Cytotoxic T cell (primary cell): ENCODE results near the genes TOP3B, GGTLC2 and RAB36.

GRCh38 chr22:21776906-21777436 lies 41.4 kb upstream of the YPEL1 start:
- PRO-cap, 2 experiments = no peak in any of the 2 experiments

GRCh38 chr22:21779463-21780602 lies 44.2 kb upstream of the YPEL1 start:
- PRO-cap, 2 experiments = no peak in any of the 2 experiments

DNA sequence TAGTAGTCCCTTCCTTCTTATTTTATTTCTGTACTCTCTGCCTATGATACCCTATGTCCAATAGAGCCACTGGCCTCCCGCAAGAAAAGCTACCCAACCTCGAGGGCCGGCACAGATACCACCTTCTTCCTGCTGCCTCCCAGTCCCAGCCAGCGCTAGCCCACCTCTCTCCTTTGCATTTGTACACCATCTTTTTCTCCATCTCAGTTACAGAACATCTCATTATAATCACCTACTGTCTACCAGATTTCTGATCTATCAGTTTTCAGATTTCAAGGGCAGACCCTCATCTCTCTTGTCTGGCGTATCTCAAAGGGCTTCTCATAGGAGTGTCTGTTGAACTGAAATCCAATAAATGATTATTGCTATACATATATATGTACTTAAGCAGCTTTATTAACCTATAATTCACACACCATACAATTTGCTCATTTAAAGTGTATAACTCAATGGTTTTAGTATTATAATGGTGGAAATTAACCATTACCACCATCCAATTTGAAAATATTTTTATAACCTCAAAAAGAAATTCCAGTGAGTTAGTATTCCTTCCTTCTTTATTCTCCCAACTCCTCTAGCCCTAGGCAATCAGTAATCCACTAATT lies 65.0 kb downstream of the MAPK1 start:
- PRO-cap, 2 experiments = no peak in any of the 2 experiments

DNA sequence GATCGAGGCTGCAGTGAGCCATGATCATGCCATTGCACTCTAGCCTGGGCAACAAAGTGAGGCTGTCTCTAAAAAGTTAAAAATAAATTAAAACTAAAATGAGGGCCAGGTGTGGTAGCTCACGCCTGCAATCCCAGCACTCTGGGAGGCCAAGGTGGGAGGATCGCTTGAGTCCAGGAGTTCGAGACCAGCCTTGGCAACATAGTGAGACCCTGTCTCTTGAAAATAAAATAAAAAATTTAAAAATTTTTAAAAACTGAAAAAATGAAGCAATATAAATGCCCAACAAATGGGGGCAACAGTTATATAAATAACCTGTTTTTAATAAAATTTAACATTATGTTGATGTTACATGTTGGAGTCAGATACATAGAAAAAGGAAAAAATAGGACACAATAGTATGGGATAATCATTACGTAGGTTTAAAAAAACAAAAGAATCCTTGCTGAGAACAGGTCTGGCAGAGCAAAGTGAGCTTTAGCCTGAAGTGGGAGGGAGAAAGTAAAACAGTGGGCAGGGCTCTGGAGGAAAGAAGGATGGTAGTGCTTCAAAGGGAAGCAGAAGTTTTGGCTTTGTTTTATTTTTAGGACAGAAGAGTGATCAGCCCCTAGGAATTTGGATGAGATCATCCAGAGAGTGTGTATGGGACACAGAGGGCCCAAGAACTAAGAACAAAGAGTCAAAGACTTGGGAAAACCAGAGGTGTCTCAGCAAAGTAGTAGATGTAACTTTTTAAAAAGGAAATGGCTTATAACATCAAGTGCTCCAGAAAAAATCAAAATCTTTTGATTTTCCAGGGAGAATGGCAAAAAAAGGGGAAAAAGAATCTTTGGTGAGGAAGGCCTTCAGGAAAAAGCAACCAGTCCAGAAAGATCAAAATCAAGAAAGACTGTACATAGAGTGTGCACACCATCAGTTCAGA lies 30.4 kb downstream of the MAPK1 start:
- PRO-cap, 2 experiments = no peak in any of the 2 experiments

DNA sequence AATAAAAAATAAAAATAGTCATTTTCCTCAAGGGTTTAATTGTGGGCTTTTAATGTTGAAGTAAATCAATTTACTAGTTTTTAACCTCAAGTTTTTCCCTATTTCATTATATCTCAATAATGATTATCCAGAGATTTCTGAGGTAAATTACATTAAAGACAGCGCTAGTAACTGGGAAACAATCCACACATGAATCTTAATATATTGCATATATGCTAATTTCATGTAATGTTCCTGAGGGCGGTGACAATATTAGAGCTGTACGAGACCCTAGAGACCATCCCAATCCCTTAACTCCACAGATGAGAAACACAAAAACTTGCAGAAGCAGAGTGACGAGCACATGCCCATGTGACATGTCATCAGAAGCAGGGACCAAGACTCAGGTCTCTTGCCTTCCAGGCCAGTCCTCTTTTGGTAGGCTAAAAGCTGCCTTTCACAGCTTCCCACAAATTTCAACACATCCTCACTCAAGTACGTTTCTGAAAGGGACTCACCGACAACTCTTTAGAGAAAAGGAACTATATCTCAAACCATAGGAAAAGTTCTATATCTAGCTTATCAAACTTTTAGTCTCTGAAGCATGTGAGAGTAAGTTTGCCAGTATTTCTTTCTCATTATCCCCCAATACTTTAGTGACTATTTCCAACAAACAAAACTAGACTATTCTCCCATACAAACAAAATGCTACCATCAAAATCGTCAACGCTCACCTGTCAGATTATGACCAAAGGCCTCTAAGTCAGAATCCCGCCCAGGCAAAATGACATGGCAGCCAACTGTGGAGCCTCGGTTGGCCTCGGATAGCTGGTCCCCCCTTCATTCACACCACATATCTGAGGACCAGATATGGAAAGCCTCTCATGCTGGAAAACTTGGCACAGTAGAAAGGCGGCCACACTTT lies 11.6 kb downstream of the MAPK1 start:
- PRO-cap, 2 experiments = no peak in any of the 2 experiments

- PRO-cap, 2 experiments = no peak in any of the 2 experiments
Measured at GRCh38 chr22:21949152-21949765, 3.4 kb downstream of the PPM1F start.

DNA sequence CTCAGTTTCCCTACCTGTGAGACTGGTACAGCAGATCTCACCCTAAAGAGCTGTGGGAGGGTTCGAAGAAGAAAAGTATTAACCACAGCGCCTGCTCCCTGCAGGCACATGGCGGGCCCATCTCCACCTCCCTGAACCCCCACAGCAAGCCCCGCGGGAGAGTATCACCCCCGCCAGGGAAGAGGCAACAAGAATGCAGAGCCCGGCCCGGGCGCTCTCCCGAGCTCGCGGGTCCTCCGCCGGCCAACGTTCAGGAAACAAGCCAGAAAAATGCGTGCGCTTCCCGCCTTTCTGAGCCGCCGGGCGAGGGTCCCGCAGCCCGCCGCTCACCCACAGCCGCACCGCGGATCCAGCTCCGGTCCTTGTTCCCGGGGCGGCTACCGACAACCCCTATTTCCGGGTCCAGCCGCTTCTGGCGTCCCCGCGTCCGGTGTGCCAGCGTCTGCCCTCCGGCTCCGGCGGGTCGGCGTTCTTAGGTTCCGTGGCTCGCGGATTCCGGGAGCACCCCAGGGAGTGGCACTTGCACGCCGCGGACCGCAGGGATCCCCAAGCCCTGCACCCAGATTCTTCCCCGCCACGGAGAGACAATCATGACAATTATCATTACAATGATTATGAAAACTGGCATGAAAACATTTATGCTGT lies at the start of gene TOP3B:
Gene TOP3B, minus strand, starts transcription at position 388 of the 645 bp plus-strand sequence.
- PRO-cap, 2 experiments = peak in 2 of 2 experiments; most common minus-strand start position 367 of the sequence (in 2)

DNA sequence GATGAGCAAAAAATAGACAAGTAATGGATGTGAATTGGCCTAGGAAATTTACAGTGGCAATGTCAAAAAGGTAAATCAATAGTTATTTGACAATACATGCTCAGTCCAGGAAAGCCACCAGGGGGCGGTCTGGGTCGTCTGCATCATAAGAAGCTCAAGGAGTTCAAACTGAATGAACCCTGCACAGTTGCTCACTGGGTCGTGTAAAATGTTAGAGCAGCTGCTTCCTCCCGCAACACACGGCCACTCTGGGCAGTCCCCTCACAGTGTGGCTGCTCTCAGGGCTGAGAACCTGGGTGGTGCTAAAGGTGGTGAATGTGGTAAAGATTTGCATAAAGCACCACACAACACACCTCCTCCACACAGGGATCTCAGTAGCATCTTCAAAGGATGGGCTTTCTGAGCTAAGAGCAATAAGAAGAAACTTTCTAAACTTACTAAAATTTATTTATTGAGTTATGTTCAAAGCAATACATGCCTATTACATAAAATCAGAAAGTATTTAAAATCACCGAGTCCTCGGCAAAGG lies 85.8 kb downstream of the ZNF280B start:
- PRO-cap, 2 experiments = no peak in any of the 2 experiments

DNA sequence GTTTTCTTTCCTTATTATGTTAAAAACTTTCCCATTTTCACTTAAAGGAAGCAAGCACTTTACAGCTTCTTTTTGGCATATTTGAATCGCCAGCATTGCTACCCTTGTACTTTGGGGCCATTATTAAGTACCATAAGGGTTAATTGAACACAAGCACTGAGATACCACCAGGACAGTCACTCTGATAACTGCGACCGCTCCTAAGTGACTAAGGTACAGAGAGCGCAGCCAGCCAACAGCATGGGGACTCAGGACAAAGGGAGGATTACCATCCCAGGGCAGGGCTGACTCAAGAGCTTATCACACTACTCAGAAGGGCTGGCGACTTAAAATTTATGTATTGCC lies 559 bp downstream of the ZNF280A start:
- PRO-cap, 2 experiments = no peak in any of the 2 experiments

DNA sequence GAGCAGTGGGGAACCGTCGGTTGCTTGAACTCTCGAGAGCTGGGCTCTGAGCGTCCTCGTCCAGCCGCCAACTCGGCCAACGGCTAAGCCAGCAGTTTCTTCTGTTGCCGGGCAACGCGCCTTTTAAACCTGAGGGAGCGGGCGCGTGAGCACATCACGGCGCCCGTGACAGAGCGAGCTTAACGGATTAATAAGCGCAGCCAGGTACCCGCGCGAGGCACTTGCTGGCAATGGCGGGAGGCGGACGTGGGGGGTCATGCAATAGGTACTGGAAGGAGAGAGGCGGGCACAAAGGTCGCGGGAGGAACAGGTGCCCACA lies at the start of gene GGTLC2:
Gene GGTLC2, plus strand, starts transcription at position 171 of the 319 bp plus-strand sequence.
- PRO-cap, 2 experiments = no peak in any of the 2 experiments

DNA sequence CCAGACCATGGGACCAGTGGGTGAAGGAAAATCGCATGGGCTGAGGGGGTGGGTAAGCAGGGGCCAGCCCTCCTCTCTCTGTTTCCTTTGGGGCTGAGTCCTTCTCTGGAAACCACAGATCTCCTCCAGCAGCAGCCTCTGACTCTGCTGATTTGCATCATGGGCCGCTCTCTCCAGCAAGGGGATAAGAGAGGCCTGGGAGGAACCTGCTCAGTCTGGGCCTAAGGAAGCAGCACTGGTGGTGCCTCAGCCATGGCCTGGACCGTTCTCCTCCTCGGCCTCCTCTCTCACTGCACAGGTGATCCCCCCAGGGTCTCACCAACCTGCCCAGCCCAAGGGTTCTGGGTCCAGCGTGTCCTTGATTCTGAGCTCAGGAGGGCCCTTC lies 67.7 kb downstream of the GGTLC2 start:
- PRO-cap, 2 experiments = no peak in any of the 2 experiments

DNA sequence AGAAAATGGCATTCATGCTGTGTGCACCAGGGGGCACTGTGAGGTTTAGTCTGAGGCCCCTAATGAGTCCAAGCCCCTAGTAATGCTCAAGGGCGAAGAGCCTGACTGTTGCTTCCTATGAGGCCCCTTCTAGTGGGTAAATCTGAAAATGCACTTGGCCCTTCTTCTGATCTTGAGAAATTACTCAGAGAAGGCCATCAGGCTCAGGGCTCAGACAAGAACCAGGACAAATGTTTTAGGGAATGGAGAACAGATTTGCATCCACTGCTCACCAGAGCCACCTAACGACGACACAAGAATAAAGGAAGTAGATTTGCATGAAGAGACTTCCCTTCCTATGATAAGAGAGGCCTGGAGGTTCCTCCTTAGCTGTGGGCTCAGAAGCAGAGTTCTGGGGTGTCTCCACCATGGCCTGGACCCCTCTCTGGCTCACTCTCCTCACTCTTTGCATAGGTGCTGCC lies 75.9 kb downstream of the GGTLC2 start:
- PRO-cap, 2 experiments = no peak in any of the 2 experiments

DNA sequence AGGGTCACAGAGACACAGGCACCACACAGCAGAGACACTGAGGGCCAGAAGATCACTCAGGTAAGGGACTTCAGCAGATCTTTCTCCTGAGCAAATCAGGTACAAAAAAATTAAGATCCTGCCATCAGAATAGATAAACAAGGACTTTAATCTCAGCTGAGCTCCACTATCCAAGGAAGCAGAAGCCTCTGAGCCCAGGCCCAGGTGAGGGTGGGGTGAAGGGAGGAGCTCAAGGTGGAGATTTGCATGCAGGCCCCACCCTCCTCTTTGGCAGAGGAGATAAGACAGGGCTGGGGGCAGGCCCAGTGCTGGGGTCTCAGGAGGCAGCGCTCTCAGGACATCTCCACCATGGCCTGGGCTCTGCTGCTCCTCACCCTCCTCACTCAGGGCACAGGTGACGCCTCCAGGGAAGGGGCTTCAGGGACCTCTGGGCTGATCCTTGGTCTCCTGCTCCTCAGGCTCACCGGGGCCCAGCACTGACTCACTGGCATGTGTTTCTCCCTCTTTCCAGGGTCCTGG lies 114.0 kb downstream of the GGTLC2 start:
- PRO-cap, 2 experiments = no peak in any of the 2 experiments

GRCh38 chr22:22792136-22792607 lies 95.4 kb upstream of the IGLL5 start:
- PRO-cap, 2 experiments = no peak in any of the 2 experiments

GRCh38 chr22:22849803-22850232 lies 37.8 kb upstream of the IGLL5 start:
- PRO-cap, 2 experiments = no peak in any of the 2 experiments

- PRO-cap, 2 experiments = no peak in any of the 2 experiments
Measured at GRCh38 chr22:22975263-22975592, 87.6 kb downstream of the IGLL5 start.

GRCh38 chr22:23070687-23071252 lies 451 bp downstream of the GNAZ start:
- PRO-cap, 2 experiments = no peak in any of the 2 experiments

DNA sequence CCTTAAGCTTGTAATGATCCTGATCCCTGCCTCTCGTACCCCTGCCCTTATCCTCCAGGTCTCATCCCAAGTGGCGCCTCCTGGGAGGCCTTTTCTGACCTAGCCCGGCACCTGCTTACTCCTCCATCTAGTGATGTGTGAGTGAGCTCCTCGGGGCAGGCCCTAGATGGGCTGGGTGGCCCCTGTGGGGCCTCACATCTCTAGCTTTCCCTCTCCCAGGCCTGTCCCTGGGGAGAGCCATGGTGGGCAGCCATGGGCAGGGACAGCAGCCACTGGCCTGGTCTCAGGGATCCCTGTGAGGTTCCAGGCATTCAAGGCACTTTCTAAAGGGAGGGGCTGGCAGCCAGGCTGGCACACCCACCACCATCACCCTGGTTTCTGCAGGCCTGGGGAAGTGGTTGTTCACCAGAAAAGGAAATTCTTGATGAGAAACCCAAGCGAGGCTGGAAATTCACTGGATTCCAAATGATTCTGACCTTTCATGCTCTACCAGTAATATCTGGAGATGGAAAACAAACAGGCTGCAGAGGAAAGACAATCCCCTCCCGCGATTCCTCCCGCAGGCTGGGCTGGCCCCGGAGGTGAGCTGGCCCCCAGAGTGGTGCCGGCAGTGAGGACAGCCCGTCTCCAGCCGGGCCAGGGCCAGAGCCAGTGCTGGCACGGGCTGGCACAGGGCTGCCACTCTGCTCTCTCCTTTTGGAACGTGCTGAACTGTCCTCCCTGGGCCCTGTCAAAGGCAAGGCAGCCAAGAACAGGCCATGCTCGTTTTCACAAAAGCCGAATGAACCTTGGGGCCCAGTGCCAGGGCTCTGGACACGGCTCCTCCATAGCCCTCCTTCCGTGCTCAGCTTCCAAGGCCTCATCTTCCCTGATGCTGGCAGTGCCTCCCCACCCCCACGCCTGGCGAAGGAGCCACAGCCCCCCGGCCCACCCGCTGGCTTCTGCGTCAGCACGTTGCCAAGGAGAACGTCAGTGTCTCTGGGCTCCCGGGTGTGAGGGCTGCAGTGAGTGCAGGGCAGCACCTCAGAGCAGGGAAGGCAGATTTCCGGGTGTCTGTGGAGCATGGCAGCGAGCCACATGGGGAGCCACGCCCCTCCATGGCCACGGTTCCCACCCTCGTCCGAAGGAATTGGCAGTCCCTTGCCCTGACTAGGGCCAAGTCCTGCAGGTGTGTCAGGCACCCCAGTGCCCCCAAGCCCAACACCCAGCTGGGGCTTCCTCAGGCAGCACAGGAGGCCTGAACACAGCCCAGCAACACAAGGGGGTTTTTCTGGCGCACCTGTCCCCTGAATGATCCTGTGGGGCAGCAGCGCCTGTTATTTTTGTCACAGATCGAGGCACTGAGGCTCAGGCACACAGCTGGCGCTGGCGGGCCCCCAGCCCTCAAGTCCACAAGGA lies 28.4 kb downstream of the GNAZ start:
- PRO-cap, 2 experiments = no peak in any of the 2 experiments

- PRO-cap, 2 experiments = peak in 2 of 2 experiments; most common plus-strand start chr22:23145354 (in 1); most common minus-strand start chr22:23145180 (in 2)
Measured at GRCh38 chr22:23144857-23146004, at the start of gene RAB36. Gene RAB36, plus strand, starts transcription at chr22:23145477.

- PRO-cap, 2 experiments = no peak in any of the 2 experiments
Measured at GRCh38 chr22:23181300-23182204, 1.2 kb downstream of the BCR start.